SK-MEL-5 (cell line): ENCODE measurements around a stretch of chr11.

DNA sequence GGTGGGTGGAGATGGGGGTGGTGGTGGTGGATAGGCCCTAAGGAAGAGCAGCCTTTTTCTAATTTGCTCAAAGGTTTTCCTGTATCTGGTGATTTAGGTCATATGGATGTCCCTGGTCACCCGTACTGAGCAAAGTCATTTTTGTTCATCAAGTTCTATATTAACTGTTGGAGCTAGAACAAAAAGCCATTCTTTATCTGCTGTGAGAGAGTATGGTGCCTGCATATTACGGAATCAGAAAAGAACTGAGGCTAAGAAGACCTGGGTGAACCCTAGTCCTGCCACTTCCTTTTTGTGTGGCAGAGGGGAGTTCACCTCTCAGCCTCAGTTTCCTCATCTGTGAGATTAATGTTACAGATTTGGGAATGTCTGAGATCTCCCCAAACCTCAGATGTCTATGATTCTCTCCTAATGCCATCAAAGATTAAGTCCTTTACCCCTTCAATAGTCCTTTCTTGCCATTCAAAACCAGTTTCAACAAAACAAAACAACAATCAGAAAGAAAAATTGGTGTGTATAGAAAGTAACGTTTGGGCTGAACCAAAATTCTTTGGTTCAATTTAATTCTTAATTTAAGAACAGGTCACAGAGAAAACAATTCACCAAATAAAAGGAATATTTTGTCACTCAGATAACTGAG lies 121.3 kb upstream of the MTMR2 start:
RAMPAGE:
- cytosol, long total RNA, result no peak
- long total RNA, result no peak
- nucleus, long total RNA, result no peak

GRCh38 chr11:96194071-96194814 lies 148.8 kb downstream of the MAML2 start:
RAMPAGE:
- cytosol, long total RNA, result no peak
- long total RNA, result no peak
- nucleus, long total RNA, result no peak

DNA sequence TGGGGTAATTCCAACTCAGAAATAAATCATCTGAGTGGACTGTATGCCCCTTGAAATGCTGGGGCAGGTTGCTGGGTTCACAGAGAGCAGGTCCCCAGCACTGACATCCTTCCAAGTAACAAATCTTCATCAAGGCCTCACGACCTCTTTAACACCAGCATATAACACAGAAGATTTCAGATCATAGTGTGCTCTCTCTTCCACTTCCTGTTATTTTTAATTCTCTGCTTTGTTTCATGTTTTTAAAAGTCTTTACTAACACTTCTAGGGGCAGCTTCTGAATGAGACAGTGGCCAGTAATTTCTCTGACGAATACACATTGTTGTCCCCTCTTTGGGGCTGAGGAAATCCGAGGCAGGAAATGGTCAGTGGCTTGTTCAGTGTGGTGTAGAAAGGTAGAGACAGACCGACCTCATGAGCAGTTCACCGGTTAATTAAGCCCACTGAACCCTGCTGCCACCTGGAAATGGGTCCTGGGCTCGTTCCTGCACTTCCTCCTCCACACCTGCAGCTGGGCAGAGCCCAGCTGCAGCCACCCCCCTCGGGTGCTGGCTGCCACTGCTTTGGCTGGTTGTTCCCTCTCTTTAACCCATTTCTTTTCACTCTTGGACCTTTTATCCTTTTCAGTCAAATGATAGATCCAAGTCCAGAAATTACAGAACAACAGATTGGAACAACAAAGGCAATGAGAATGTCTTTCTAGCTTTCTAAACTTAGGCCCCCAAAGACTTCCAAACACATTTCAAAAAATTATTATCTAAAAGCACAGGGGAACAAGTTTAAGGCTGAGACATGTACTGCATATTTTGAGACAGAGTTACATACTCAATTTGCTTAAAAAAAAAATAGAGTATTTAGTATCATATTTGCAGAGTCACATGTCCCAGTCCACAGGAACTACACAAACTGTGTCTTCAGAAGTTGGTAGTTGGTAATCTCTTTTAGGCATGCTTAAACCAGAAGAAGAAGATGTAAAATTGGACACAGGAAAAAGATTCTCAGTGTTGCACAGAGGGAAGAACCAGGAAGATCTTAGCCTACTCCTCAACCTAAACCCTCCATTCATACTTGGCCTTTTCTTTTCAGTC lies 127.4 kb downstream of the MAML2 start:
RAMPAGE:
- cytosol, long total RNA, result no peak
- long total RNA, result no peak
- nucleus, long total RNA, result no peak

DNA sequence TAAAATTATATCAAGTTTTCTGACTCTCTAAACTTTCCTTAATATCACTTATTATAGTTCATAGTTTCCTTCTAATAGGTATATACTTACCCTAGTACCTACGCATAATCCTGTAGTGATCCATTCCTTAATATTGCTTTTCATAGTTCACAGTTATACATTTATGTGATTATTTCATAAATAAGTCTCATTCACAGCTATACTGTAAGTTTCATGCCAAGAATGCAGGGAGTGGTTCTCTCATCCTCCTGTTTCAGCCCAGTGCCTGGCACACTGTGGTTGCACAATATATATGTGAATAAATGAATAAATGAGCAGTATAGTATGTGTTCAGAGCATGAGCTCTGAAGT lies 115.8 kb downstream of the MAML2 start:
RAMPAGE:
- cytosol, long total RNA, result no peak
- long total RNA, result no peak
- nucleus, long total RNA, result no peak

RAMPAGE:
- cytosol, long total RNA, result no peak
- long total RNA, result no peak
- nucleus, long total RNA, result no peak
Observed at GRCh38 chr11:96230415-96231127, 112.4 kb downstream of the MAML2 start.

RAMPAGE:
- cytosol, long total RNA, result no peak
- long total RNA, result no peak
- nucleus, long total RNA, result no peak
Observed at GRCh38 chr11:96314248-96315166, 28.5 kb downstream of the MAML2 start.

RAMPAGE:
- cytosol, long total RNA, result no peak
- long total RNA, result no peak
- nucleus, long total RNA, result no peak
Observed at GRCh38 chr11:96390137-96391199, 655 bp downstream of the JRKL start.

GRCh38 chr11:98494965-98495354 lies 525.8 kb upstream of the CNTN5 start:
RAMPAGE:
- cytosol, long total RNA, result no peak
- long total RNA, result no peak
- nucleus, long total RNA, result no peak

DNA sequence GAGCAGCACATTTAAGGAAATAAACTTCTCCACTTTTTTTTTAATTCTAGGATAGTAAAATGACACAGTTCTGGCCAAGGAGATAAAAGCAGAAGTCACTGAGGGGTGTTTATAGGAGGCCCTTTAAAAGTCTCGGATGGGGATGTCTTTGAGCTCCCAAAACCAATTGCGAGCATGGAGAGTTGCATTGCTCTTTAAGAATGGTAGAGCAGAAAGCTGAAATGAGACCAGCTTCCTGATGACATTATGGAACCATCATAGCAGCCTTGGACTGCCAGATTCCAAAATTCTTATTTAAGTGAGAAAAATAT lies 140.6 kb downstream of the CNTN5 start:
RAMPAGE:
- cytosol, long total RNA, result no peak
- long total RNA, result no peak
- nucleus, long total RNA, result no peak

GRCh38 chr11:100774150-100774698 lies 87.1 kb downstream of the ARHGAP42 start:
RAMPAGE:
- cytosol, long total RNA, result no peak
- long total RNA, result no peak
- nucleus, long total RNA, result no peak

GRCh38 chr11:100828317-100828646 lies 141.2 kb downstream of the ARHGAP42 start:
RAMPAGE:
- cytosol, long total RNA, result no peak
- long total RNA, result no peak
- nucleus, long total RNA, result no peak

DNA sequence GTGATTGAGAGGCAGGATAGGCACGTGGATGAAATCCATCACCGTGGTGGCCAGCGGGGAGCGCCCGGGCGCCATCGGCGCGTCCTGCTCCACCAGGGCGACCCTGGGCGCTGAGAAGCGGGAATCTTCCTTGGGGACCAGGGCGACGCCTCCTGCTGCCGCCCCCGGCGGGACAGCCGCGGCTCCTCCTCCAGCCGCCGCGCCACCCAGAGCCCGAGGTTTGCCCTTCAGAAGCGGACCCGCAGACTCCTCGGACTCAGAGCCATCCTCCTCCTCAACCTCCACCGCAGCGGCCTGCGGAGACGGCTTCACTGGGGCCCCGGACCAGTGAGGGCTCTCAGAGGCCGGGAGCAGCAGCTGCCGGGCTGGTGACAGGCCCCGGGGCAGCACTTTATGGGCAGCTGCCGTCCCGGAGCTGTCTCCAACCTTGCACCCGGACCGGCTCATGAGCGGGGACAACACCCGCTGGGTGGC lies 1.4 kb downstream of the PGR start:
RAMPAGE:
- cytosol, long total RNA, result no peak
- long total RNA, result no peak
- nucleus, long total RNA, result no peak

DNA sequence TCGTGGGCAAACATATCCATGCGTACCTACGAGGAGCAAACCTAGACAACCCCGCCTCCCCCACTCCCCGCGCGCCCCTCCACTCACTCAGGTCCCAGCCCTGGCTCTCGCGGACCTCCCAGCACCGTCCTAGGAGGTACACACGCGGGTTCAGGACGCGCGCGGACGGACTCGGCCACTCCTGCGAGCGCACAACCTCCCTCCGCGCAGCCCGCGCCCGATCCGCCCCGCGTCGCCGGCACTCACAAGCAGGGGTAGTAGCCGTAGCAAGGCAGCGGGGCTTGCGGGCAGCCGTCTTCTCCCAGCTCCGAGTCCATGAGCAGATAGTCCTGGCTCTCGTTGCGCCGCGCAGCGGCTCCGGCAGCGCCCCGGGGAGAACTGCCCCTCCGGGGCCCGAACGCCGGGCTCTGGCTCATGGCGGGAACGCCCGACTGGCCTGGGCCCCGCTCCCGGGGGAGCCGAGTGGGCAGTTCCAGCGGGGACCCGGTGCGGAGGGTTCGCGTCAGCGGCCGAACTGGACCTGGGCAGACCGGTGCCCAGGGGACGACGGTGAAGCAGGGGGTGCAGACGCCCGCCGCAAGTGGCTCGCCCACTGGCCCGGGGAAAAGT lies 615 bp downstream of the TRPC6 start:
RAMPAGE:
- cytosol, long total RNA, result no peak
- long total RNA, result no peak
- nucleus, long total RNA, result no peak

DNA sequence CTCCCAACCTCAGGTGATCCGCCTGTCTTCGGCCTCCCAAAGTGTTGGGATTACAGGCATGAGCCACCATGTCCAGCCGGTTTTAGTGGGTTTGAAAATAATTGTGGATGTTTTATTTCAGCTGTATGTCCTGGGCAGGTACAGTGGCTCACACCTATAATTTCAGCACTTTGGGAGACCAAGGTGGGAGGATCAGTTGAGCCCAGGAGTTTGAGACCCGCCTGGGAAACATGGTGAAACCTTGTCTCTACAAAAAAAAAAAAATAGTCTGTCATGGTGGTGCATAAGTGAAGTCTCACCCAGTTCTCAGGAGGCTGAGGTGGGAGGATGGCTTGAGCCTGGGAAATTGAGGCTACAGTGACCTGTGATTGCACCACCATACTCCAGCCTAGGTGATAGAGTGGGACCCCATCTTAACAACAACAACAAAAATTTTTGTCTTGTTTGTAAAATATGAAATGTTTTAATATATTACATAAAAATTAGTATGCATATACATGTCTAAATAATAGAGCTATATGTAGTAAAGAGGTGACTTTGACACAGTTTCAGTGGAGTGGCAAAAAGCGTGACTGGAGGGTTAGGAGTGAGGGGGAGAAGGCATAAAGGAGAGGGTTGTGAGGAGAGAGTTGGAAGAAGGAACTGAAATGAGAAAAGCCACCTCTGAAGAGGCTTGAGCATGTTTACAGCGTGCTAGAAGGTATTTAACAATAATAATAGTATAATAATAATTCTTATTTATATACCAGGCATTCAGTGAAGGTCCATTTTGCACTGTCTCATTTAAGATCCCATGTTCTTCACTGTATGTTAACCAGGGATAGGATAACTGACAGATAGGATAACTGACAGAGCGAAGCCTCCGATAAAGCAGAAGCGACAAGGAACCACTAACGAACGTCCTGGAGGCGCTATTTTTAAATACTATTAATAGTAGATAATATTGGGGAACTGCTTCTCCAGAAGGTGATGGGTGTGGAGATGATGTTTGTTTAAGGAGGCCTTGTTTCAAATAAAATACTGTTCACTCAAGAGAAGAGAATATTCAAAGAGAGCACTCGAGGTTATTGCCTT lies 55.0 kb downstream of the YAP1 start:
RAMPAGE:
- cytosol, long total RNA, result no peak
- long total RNA, result no peak
- nucleus, long total RNA, result no peak

DNA sequence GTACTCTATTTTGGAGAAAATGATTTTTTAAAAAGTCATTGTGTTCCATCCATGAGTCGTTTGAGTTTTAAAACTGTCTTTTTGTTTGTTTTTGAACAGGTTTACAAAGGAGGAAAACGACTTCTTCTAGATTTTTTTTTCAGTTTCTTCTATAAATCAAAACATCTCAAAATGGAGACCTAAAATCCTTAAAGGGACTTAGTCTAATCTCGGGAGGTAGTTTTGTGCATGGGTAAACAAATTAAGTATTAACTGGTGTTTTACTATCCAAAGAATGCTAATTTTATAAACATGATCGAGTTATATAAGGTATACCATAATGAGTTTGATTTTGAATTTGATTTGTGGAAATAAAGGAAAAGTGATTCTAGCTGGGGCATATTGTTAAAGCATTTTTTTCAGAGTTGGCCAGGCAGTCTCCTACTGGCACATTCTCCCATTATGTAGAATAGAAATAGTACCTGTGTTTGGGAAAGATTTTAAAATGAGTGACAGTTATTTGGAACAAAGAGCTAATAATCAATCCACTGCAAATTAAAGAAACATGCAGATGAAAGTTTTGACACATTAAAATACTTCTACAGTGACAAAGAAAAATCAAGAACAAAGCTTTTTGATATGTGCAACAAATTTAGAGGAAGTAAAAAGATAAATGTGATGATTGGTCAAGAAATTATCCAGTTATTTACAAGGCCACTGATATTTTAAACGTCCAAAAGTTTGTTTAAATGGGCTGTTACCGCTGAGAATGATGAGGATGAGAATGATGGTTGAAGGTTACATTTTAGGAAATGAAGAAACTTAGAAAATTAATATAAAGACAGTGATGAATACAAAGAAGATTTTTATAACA lies 4.7 kb downstream of the BIRC3 start:
RAMPAGE:
- cytosol, long total RNA, result no peak
- long total RNA, result no peak
- nucleus, long total RNA, result no peak

DNA sequence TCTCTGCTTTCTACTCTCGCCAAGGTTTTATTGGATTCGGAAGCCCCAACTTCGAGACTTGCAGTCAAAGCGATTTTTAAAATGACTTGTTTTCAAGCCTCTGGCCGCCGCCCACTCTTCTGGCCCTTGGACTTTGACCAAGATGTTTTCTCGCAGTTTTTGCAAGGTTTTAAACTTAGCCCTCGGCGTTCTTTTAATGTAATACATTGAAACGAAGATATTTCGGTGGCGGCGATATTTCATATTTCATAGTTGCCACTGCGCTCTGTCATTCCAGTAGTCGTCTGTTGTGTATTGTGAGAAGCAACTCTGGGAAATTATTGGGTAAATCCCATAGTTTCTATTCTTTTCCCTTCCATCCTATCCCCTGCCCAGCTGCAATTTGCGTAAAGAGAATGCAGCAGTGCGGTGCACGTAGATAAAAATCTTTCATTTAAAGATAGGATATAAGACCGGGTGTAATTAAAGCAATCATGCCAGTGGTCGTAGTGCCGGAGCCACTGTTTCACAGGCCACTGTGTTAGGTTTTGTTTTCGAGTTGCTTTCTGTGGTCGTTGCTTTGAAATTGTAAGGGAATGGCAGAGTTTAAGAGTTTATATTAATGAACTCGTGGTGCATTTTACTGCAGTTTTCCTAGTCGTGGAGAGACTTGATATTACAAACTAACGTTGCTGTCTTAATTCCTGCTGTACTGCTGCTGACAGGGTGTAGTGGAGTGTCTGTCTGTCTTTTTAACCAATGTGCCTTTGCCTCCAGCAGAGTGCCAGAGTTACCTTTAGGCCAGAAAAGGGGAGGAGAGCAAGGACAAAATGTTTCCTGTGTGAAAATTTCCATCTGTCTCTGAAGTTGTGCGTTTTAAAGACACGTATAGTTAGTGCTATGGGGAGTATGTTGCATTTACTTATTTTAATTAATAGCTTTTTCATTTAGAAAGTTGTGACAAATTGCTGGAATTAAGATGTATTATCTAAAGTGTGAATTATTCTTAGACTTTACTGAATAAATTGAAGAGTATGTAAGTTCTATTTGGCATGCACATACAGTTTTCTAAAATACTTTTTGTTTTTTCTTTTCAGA lies 846 bp downstream of the BIRC2 start:
RAMPAGE:
- cytosol, long total RNA, result no peak
- long total RNA, result no peak
- nucleus, long total RNA, result no peak

DNA sequence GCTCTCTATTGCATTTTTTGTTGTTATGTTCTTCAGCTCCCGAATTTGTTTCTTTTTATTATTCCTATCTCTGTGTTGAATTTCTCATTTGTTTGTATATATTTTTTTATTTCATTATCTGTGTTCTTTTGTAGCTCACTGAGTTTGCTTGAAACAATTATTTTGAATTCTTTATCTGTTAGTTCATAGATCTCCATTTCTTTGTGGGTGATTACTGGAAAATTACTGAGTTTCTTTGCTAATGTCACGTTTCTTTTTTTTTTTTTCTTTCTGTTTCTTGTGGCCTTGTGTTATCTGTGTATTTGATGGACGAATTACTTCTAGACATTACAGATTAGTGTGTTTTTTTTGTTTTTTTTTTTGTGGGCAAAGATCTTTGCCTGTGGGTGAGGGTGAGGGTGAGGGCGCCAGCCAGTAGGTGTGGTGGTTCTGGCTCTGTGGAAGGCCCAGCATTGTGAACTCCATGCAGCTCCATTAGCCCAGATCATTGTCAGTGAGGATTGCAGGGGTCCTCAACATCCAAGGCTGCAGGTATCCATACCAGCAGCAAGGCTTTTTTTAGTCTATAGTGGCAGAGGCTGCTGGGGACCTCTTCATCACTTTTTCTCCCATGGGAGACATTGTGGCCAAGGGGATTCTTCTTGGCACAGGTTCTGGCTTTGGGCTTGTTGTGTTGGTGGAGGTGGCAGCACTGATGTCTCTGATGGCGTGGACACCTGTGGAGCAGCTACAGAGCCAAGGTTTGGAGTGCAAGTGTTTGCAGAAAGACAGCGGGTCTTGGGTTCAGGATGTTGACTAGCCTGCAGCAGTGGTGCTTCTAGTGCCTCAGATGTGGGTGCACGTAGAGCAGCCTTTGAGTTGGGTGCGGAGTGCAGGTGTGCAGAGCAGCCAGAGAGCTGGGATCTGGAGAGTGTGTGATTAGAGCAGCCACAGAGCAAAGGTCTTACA lies 13.7 kb downstream of the BIRC2 start:
RAMPAGE:
- cytosol, long total RNA, result no peak
- long total RNA, result no peak
- nucleus, long total RNA, result no peak

GRCh38 chr11:102383780-102384154 lies 36.8 kb downstream of the BIRC2 start:
RAMPAGE:
- cytosol, long total RNA, result no peak
- long total RNA, result no peak
- nucleus, long total RNA, result no peak

DNA sequence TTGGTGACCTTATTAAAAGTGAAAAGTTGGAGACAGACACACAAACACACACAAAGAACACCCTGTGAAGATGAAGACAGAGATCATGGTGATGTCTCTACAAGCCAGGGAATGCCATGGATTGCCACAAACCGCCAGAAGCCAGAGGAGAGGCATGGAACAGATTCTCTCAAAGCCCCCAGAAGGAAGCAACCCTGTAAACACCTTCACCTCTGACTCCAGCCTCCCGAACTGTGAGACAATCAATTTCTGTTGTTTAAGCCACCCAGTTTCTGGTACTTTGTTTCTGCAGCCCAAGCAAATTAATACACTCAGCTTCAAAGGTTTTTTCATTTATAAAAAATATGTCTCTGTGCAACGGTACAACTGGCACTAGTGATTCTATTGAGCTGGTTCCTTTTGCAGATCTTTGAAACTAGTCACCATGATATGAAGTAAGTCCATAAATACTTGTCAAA lies 44.9 kb downstream of the TMEM123 start:
RAMPAGE:
- cytosol, long total RNA, result no peak
- long total RNA, result no peak
- nucleus, long total RNA, result no peak

GRCh38 chr11:102426568-102427077 lies 25.9 kb downstream of the TMEM123 start:
RAMPAGE:
- cytosol, long total RNA, result no peak
- long total RNA, result no peak
- nucleus, long total RNA, result no peak